Hematopoietic multipotent progenitor cell (in vitro differentiated cells): Measurements from ENCODE around the gene BTBD7.

DNA sequence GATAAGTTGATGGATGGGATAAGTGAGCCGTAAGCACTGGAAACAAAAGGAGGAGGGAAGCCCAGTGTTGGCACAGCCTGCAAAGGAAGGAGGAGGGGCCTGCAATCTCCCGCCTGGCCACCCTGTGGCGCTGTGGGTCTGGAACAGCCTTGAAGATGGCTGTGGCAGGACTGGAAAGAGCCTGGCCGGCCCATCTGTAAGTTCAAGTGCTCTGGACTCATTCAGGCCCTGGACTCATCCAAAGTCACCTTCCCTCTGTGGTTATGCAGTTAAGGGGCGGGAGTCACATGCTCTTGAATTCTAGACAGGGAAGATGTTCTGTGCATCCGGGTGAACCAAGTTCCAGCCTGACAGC is 50.3 kb downstream of the CHGA start:
- CAGE, long polyA plus RNA, result no peak

DNA sequence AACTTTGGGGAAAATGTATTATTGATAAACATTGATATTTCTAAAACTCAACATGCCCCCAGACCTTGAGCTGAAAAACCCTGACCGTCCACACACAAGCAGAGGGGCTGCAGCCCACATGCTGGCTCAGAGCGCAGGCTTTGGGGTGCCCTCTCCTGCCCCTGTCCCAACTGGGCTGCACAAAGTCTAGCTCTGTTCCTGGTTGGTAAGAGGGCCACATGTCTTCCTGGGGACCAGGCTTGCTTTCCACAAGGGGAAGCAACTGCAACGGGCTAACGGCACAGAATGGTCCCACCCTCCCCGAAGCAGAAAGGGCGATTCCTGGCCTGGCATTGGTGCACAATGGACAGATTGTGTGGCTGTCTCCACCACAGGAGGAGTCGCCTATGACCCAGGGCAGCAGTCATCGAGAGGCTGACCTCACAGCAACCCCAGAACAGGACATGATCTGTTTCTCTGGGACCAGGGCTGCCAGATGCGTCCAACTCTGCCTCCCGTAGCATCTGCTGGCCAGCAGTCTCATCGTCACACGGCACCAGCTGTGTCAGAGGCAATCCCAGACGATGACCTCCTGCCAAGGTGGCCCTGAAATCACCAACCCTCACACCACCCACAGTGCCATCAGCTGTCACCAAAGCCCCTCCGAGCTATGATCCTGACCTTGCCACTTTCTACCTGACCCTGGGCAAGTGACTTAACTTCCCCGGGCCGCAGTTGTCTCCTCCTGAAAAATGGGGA is 86.5 kb downstream of the CHGA start:
- CAGE, long polyA plus RNA, result no peak

GRCh38 chr14:93047103-93047347 is 68.7 kb downstream of the ITPK1 start:
- CAGE, long polyA plus RNA, result no peak

GRCh38 chr14:93049337-93049892 is 66.3 kb downstream of the ITPK1 start:
- CAGE, long polyA plus RNA, result no peak

- CAGE, long polyA plus RNA, result no peak
These were observed 33.5 kb downstream of the ITPK1 start for GRCh38 chr14:93082056-93082738.

- CAGE, long polyA plus RNA, result no peak
These were observed 12.1 kb downstream of the ITPK1 start for GRCh38 chr14:93103656-93104062.

- CAGE, long polyA plus RNA, result no peak
These were observed 17.6 kb upstream of the ITPK1 start for GRCh38 chr14:93133301-93133760.

GRCh38 chr14:93135253-93135935 is 19.7 kb upstream of the ITPK1 start:
- CAGE, long polyA plus RNA, result no peak

GRCh38 chr14:93185420-93185898 is 342 bp downstream of the LYSET start:
- CAGE, long polyA plus RNA, result no peak

GRCh38 chr14:93332703-93333645 is at the start of gene BTBD7:
BTBD7 (minus strand) TSS chr14:93333036.
- CAGE, long polyA plus RNA, result no peak

- CAGE, long polyA plus RNA, result no peak
These were observed 415 bp downstream of the COX8C start for GRCh38 chr14:93347258-93347935.

- CAGE, long polyA plus RNA, result no peak
These were observed 35.0 kb downstream of the PRIMA1 start for GRCh38 chr14:93753352-93753668.

DNA sequence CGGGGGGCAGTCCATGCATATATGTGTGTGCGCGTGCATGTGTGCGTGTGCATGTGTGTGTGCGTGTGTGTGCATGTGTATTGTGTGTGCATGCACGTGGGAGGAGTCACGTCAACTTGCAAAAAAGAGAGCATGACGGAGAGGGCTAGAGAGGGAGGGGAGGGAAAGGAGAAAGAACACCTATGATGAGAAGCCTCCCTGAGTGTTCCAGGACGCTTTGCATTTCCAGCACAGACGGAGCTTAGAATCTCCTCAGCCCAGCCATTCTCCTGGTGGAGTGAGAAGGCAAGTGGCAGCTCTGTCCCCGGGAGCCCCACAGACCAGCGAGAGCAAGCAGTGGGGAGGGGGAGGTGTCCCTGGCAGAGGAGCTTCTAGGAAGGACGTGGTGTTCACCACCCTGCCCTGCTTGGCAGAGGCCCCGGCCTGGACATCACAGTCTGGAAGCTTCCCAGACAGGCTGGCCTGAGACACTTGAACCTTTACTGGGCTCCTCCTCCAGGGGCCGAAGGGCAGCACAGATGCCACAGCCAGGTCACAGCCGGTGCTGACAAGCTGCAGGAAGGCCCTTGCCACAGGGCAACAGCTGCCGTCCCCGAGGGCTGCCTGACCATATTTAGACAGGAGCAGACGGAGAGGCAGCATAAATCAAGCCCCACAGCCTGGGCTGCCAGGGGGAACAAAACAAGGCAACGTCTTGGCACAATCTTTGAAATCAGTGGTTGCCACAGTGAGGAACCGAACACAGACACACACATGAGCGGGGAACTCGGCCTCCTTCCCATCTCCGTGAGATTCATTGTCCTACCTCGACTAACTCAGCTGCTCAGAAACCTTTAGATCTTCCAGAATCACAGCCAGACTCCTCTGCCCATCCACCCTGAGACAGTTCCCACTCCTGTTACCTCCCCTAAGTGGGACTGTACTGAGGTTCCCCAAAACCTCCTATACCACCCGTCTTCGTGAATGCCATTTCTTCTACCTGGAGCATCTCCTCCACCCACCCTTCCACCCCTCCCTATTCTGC is 28.5 kb downstream of the PRIMA1 start:
- CAGE, long polyA plus RNA, result no peak

- CAGE, long polyA plus RNA, result no peak
These were observed 2.4 kb upstream of the ASB2 start for GRCh38 chr14:93978736-93979298.

- CAGE, long polyA plus RNA, result no peak
These were observed 5.5 kb upstream of the ASB2 start for GRCh38 chr14:93981789-93982365.

- CAGE, long polyA plus RNA, result no peak
These were observed 24.4 kb downstream of the DDX24 start for GRCh38 chr14:94056484-94057157.

DNA sequence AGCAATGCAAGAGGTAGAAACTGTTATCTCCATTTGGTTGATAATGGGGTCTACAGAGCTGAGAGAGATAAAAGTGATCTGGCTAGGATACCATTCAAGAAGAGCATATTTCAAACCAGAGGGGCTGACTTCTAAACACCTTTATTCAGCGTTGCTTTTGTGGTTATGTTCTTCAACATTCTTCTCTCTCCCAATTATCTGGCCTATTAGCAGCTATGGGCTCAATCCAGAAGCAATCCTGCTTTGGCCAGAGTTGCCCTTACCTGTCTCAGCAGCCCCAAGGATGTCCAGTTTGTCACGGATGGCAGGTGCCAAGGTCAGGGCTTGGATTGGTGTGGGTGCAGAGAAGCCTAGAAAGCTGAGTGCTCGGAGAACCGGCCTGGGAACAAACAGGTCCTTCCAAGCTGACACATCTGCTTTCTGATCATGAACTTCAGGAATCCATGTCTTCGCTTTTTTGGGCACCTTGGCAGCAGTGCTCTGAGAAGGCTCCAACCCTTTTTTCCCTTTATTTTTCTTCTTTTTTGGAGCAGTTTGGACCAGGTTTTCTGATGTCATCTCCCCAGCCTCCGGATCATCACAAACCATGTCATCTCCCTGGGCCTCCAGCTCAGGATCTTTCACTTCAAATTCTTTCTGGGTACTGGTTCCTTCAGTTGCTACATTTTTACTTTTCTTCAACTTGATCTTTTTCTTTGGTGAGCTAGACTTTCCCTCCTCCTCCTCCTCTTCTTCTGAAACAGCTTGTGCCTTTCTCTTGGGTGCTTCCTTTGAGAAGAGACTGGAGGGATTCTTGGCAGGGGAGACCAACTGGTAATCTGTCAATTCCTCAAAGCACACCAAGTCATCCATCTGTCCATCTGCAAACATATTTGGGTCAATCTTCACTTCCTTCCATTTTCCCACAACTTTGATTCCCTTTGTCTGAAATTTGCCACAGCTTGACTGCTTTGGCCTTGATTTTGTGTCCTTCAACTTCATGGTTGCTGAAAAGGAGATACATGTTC is 1.9 kb downstream of the DDX24 start:
- CAGE, long polyA plus RNA, result no peak

DNA sequence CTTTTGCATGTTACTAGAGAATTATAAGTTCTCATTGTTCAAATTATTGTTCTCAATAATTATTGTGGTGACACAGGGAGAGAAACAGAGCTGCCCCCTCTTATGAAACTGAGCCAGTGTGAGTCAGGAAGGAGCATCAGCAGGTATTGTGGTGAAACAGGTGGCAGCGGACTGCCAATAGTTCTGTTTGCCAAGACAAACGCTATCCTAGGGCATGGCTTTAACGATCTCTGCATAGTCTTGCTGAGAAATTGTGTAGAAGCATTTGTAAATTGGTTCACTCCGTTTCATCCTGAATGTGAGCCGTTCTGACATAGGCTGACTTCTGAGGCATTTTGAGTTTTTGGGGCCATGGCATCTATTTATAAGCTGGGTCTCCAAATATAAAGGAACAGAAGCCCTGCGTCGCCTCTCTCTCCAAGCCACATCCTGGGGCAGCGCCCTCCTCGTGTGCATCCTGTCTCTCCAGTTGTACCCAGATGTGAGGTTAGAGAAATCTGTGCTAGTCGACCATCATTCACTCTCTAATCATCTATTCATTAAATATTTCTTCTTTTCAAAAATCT is 15.8 kb upstream of the PPP4R4 start:
- CAGE, long polyA plus RNA, result no peak

DNA sequence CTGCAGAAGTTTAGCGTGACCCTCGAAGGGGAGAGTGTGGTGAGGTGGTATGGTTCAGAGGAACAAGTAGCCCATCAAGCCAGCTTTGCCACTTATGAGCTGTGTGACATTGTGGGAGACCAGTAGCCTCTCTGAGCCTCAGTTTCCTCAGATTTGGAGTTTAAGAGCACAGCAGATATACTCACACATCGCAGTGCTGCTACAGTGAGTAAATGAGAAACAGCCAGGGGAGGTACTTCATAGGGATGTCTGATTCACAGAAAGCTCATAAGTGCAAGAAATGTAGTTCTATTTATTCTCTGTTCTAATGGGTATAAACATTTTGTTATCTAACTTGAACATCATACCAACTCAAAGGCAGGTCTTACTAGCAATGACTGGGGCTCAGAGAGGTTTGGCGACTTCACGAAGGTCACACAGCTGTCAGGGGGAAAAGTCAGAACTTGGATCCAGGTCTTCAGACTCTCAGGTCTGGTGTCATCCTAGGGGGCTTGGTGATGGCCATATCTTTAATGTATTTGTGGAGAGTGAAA is 11.9 kb downstream of the SERPINA1 start:
- CAGE, long polyA plus RNA, result no peak

GRCh38 chr14:94379088-94379806 is 9.2 kb downstream of the SERPINA1 start:
- CAGE, long polyA plus RNA, result no peak